Skin of body (tissue), 2 donors: Measurements from ENCODE around the gene TMEM98.

GRCh38 chr17:31413971-31414496 is 22.6 kb downstream of the RAB11FIP4 start:
- RAMPAGE, long total RNA, result no peak

GRCh38 chr17:31516707-31517163 is 125.3 kb downstream of the RAB11FIP4 start:
- RAMPAGE, long total RNA, result no peak

GRCh38 chr17:31559460-31560568 is 168.3 kb downstream of the RAB11FIP4 start:
- RAMPAGE, long total RNA, result no peak

DNA sequence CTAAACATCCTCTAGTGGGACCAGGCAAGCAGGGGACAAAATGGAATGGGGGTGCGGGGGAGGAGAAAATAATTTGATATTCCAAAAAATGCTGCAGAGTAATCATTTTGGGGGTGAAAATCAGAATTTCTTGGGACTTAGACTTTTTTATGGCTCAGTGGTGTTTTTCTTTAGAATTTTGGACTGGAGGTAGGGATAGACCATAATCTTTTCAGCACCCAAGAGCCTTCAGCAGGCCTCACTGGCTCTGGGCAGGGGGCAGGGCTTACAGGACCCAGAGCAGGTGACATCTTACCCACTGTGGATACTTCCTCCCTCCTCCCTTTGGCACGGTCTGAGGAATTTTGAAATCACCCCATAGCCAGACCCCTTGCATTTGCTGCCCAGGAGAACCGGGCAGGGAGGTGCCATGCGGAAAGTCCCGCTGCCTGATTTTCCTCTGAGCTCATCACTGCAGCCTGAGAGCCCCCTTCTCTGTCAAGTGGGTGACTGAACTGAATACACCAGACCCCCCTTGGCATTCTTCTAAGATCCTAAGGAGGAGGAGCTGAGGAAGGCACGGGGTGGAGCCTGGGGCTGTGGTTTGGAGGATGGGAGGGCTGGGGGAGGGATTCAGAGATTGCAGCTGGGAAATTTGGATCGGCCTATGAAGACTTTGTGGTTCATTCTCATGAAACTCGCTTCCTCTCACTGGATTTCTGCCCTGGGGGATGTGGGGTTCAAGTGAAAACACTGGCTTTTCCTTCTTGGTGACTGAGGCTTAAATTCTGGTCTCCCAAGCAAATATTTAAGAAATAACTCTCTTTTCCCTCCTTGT is 173.4 kb downstream of the RAB11FIP4 start:
- RAMPAGE, long total RNA, result no peak

DNA sequence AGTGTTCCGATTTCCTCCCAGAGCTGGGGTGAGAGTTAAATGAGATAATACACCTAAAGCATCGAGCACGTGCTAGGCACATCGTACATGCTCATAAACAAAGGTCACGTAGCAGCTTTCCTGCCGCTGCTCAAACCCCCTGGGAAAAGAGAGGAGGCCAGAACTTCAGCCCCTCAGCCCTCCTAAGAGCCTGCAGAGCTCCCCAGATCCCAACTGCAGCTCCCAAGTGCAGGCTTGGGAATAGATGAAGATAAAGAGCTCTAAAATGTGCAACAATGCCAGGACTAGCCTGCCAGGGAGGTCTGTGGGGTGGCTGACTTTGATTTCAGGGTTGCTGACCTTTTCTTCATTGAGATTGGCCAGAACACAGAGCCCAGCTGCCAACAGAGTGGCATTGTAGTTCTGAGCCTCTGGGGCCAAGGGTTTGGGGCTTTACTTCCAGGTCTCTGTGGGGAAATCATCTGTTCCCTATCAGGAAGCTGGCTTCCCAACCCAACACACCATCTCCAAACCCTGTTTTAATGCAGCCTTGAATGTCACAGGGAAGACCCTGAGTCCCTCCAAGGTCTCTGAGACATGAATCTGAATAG is 120.6 kb downstream of the COPRS start:
- RAMPAGE, long total RNA, result no peak

GRCh38 chr17:32047042-32048127 is 40.2 kb downstream of the LRRC37B start:
- RAMPAGE, long total RNA, result no peak

DNA sequence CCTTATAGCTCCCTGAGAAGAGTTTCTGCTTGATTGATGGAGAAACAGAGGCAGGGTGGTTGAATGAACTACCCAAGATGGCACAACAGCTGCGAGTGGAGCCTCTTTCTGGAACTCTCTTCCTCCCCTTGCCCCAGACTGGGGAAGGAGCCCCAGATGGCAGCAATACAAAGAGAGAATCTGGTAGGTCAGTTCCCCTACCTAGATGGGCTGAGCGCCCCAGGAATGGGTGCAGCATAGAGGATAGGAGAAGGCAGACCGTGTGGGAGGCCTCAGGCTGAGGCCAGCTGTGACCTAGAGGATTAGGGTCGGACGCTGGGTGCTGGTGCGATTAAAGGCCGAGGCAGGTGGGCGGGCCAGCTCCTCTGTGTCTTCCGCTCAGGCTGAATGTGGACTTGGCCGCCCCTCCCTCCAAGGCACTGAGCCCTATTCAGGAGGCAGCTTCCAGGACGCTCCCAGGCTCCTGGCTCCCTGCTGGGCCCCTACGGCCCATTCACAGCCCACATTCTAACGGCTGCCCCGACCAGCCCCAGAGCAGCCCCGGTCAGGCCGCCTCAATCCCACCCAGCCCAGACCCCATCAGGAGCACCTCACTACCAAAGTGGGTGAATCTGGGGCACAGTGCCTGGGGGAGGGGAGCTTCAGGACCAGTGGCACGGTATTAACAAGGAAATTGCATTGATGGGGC is 14.2 kb downstream of the RHBDL3 start:
- RAMPAGE, long total RNA, result no peak

GRCh38 chr17:32384290-32385038 is 34.5 kb downstream of the ZNF207 start:
- RAMPAGE, long total RNA, result no peak

DNA sequence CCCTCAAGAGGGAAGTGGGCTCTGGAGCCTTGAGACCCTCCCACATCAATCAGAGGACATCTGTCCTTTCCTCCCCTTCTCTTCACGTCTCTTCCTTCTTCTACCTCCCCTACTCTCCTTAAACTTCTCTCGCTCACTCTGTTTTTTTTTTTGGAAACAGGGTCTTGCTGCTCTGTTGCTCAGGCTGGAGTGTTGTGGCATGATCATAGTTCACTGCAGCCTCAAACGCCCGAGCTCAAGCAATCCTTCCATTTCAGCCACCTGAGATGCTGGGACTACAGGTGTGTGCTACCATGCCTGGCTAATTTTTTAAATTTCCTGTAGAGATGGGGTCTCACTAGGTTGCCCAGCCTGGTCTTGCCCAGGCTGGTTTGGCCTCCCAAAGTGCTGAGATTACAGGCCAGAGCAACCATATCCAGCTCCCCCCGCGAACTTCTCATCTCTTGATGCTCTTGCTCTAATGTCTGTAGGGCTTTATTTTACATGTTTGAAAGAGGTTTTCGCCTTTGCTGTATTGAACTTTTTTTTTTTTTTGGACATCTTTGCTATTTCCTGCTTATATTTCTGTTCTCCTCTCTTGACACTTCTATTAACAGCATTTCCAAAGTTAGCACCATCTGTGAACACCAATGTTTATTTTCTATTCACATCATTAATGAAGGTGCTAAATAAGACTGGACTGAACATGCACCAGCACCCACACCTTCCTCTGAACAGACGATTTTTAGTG is 24.5 kb downstream of the CDK5R1 start:
- RAMPAGE, long total RNA, result no peak

DNA sequence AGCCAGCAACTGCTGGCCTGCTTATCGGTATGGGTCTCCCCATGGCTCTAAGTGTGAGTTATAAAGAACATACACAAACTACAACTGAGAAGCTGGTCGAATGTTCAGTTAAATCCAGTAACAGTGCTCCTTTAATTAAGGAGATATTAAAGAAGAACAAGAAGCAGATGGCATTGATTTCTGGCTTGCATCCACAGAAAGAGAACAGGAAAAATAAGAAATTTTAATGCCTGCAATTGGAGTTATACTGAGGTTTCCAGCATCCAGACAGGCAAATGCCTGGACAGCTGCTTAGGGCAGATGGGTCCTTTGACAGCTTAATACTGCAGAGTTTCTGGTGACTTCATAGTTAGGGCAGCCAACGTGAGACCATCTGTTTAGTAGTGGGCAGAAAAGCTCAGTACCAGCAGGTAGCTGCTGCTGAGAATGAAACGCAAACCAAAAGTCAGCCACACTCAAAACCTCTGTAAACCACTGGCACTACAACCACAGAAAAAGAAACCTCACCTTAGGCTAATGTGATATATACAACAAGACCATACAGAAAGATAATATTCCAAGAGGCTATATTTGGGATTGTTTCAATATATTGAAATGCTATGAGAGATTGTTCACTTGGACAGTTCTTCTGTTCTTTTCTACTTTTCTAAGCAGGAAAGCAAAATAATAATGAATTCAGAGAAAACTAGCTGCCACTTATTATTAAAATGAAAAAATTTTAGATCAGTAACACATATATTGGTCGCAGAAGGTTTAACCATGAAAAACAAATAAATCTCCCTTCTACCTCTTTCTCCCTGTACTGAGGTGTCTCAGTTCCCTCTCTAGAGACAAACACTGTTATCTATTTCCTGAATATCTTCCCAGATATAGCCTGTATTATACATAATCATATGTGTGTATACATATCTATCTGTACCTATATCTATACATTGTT is 110.0 kb downstream of the CDK5R1 start:
- RAMPAGE, long total RNA, result no peak

GRCh38 chr17:32736189-32736544 is 140.8 kb downstream of the MYO1D start:
- RAMPAGE, long total RNA, result no peak

- RAMPAGE, long total RNA, result no peak
Measured at GRCh38 chr17:32780294-32781065, 96.4 kb downstream of the MYO1D start.

DNA sequence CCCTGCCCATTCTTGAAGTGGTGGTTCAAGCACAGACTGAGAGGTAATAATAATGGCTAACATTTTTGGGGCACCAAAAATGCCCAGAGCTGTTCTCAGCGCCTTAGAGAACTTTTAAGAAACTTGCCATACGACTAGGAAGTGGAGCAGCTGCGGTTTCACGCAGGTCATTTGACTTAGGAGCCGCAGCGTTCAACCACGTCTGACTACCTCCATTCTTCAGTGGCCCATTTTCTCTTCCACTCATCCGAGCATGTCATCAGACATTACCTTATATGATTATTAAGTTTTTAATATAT is 551 bp upstream of the MYO1D start:
- RAMPAGE, long total RNA, result no peak

DNA sequence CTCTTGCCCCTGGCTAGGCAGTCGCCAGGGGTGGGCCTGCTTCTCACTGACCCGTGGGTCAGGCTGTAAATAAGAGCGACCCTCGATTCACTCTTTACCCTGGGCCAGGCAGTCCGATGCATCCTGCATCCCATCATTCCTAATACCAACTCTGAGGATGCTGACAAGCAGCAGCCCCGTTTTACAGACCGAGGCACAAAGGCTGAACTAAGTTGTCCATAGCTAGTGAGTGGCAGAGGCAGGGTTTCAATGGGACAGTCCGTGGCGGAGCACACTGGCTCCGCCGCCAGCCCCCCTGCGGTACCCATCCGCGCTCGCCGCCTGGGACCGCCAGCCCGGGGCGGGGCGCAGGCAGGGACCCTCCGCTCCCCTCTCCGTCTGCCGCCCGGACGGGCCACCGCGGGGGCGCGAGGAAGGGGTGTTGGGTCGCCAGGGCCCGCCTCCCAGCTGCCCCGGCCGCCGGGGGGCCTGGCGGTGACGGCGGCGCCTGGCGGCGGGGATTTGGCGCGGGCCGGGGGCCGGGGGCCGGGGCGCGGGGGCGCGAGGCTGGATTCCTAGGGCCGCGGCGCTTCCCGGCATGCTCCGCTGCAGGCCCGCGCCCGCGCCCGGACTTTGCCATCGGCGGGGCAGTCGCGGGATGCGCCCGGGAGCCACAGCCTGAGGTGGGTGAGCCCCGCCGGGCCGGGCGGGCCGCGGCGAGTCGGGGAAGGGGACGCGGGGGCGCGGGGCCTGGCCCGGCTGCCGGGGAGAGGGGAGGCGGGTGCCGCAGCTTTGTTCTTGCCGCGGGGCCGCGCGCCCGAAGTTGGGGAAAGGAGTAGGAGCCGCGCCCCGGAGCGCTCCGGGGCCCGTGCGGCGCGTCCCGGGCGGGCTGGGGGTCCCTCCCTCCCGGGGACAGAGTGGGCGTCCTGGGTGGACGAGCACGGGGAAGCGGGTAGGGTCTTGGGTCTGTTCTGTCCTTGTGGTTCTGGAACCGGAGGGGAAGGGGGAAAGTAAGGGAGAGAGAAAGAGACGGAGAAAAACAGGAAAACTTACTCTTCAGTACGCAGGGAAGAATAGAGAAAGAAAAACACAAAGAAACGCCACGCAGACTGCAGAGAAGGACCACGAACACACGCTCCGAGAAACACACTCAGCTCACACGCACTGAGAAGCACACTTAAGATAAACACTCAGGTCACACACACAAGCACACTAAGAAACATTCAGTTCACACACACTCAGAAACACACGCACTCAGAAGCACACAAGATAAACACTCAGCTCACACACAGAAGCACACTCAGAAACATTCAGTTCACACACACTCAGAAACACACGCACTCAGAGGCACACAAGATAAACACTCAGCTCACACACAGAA is at the start of gene TMEM98:
Gene TMEM98 (plus strand): TSS at position 578 of the 1,360 bp plus-strand sequence.
- RAMPAGE, long total RNA, result no peak

GRCh38 chr17:32954499-32955069 is 26.6 kb downstream of the TMEM98 start:
- RAMPAGE, long total RNA, result no peak

DNA sequence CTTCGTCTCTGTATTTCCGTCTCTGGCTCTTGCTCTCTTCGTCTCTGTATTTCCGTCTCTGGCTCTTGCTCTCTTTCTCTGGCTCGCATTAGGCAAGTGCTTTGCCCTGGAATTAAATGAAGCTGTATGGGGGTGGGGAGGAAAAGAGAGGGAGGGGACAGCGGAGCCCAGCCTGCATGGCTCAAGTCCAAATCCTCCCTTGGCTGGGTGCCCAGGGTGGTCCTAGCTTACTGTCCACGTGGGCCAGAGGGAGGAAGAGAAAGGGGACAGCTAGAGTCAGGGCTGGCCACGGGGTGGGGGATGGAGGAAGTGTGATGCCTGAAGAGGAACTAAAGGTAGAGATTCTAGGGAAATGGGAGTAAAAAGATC is 7.7 kb upstream of the TMEM132E start:
- RAMPAGE, long total RNA, result no peak

DNA sequence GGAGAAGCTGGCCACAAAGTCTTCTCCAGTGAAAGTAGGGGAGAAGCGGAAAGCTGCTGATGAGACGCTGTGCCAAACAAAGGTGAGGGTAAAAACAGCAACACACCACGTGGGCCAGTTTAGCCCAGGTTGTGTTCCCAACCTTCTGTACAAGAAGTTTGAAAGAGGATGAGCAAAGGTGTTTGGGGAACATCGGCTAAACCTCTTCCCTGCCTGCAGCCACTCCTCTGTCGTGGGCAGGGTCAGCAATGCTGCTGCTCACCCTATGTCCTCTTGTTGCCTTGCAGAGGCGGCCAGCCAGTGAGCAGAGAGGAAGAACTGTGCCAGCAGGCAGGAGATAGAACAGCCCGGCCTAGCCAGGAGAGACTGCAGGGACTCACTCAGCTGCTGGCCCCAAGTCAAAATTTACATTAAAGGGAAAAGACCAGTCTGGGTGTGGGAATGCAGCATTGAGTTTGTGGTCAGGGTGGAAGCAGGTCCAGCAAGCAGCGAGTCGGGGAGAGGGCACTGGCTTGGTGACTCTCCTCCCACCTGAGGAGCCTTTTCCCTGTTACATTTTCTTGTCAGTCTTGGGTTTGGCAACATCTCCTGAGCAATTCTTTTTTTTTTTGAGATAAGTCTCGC is 22.5 kb downstream of the LIG3 start:
- RAMPAGE, long total RNA, result no peak

DNA sequence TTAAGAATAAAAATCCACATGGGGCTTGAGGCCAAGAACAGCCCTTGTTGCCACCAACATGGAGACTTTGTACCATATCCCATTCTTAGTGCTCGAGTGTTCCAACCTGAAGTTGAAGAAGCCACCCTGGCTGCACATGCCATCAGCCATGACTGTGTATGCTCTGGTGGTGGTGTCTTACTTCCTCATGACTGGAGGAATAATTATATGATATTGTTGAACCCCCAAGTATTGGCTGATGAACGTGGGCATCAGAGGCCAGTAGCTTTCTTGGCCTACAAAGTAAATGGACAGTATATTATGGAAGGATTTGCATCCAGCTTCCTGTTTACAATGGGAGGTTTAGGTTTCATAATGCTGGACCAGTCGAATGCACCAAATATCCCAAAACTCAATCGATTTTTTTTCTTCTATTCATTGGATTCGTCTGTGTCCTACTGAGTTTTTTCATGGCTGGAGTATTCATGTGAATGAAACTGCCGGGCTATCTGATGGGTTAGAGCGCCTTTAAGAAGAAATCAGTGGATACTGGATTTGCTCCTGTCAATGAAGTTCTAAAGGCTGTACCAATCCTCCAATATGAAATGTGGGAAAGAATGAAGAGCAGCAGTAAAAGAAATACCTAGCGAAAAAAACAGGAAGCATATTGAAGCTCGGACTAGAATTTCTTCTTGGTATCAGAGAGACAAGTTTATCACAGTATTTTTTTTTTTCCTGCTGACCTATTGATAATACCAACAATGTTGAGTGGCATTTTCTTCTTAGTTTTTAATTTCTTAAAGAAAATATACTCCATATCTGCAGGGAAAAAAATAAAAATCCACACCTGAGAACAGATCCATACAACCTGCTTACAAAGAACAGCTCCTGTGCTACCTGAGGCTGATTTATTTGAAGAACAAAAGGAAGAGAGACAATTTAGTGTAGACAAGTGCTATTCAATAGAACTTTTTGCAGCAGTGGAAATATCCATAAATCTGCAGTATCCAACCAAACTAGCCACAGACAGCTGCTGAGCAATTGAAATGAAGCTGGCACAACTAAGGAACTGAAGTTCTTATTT is 25.3 kb downstream of the LIG3 start:
- RAMPAGE, long total RNA, result no peak

GRCh38 chr17:35011150-35012207 is 31.2 kb downstream of the LIG3 start:
- RAMPAGE, long total RNA, result no peak

GRCh38 chr17:35019109-35019308 is 38.7 kb downstream of the LIG3 start:
- RAMPAGE, long total RNA, result no peak